ENCODE measurements around the genes C14orf132 and BDKRB1.

DNA sequence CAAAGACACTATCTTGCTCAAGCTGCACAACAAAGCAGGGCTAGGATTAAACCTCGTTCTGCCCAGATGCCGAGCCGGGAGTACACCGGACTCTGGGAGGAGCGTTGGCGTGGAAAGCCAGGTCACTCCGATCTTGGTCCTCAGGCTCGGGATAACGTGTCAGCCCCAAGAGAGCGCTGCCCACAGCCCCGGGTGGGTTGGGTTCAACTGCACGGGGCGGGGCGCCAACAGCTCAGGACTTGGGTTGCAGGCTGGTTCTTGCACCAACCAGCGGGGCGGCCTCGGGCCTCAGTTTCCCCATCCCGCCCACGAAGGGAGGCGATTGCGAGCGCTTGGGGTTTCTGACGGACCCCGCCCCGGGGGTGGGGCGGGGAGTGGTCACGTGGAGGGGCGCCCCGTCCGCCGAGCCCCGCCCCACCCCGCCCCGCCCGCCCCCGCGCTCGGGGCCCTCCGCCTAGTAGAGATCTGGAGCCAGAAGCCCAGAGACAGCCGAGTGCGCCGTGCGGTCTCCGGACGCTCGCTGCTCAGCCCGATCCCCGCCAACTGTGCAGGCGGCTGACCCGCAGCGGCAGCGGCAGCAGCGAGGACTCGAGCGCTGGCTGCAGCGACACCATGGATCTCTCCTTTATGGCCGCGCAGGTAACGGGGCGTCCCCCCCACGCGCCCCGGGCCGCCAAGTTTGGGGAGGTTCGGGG, at the start of gene C14orf132:
Gene C14orf132, plus strand, starts transcription at position 474 of the 695 bp plus-strand sequence.
- PRO-cap, result bidirectional peak, plus-strand start at position 476 of the sequence, minus-strand start at position 350 of the sequence
- RAMPAGE, long total RNA, 2 experiments, result start-site peak on the plus strand in 1 of 2 experiments, centred at position 486 of the sequence, 31 reads per replicate

DNA sequence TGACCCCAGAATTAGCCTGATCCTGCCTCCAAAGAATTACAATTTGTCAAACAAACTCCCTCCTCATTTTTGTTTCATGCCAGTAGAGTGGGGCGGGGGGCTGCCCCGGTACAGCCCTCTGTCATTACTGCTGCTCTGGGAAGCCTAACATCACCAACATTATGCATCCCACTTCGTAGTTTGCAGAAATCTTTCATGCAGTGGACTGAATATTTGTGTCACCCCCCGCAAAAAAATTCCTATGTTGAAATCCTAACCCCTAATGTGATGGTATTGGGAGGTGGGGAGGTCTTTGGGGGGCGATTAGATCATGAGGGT, 58.9 kb downstream of the C14orf132 start:
- PRO-cap, result no peak
- RAMPAGE, long total RNA, 2 experiments, result no peak in any of the 2 experiments

DNA sequence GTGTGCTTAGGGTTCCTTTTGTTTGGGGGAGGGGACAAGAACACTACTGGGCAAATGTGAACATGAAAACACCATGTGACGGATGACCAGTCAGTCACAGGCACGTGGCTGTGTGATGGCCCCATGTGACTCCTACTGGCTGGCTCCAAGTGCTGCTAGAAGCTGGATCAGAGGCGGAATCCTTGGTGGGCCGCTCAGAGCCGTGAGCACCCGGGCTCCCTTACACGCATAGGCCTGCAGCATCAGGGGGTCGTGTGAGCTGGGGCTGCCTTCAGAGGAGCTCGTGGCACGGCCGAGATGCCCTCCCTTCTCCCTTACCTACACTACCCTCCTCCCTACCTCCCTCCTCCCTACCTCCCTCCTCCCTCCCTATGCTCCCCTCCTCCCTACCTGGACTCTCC, 61.0 kb downstream of the C14orf132 start:
- PRO-cap, result no peak
- RAMPAGE, long total RNA, 2 experiments, result no peak in any of the 2 experiments

- PRO-cap, result no peak
- RAMPAGE, long total RNA, 2 experiments, result no peak in any of the 2 experiments
Observed at GRCh38 chr14:96105962-96106769, 67.0 kb downstream of the C14orf132 start.

- PRO-cap, result no peak
- RAMPAGE, long total RNA, 2 experiments, result no peak in any of the 2 experiments
Observed at GRCh38 chr14:96255863-96256480, at the start of gene BDKRB1. BDKRB1 (plus strand) TSS chr14:96256210.

DNA sequence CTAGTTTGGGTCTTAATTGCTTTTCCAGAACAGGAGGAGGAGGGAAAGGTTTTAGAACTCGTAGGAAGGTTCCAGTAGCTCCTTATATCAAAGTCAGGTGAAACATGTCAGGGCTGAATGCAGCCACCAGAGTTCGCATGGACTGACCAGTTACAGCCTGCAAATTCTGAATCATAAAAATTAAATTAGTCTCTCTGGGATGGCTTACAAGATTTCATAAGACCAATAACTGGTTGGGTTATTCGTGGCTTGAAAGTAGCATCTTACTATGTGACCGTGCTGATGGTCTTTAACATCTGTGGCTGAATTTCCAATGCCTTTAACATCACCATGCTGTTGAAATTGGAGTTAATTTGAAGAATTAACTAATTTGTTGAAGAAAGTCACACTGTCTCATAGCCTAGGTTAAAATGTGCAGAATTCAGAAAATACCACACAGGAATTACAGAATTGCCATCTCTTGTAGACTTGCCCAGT, 509 bp downstream of the BDKRB1 start:
- PRO-cap, result no peak
- RAMPAGE, long total RNA, 2 experiments, result no peak in any of the 2 experiments

- PRO-cap, result no peak
- RAMPAGE, long total RNA, 2 experiments, result no peak in any of the 2 experiments
Observed at GRCh38 chr14:96283896-96284453, 28.0 kb downstream of the BDKRB1 start.

- PRO-cap, result no peak
- RAMPAGE, long total RNA, 2 experiments, result no peak in any of the 2 experiments
Observed at GRCh38 chr14:96554228-96554912, 52.2 kb downstream of the PAPOLA start.

DNA sequence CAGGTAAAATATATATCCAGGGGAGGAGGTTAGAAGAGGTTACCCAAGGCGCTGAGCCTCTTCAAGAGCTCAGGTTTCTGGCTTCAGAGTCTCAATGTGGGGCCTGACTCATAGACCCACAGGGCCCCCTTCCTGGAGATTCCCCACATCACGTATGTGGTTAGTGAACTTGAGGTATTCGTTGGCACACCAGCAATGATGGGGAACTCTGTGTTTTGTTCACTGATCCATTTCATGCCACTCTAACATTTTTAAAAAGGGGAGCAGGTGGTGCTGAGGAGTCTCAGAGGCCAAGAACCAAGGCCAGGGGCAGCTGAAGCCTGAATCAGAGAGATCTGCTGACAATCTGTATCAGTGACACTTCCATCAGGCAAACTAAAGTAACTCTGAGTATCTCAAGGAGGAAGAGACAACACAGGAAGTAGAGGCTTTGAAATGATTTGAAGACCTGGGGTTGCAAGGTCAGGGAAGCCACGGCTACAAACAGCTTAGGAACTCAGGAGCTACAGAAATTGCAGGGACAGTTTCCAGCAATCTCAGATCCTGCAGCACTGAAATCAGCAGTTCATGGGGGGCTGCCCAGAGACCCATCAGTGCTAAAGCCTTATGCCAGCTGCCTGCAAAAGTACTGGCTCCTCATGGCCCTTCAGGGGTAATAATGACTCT, 323.5 kb downstream of the VRK1 start:
- PRO-cap, result no peak
- RAMPAGE, long total RNA, 2 experiments, result no peak in any of the 2 experiments

DNA sequence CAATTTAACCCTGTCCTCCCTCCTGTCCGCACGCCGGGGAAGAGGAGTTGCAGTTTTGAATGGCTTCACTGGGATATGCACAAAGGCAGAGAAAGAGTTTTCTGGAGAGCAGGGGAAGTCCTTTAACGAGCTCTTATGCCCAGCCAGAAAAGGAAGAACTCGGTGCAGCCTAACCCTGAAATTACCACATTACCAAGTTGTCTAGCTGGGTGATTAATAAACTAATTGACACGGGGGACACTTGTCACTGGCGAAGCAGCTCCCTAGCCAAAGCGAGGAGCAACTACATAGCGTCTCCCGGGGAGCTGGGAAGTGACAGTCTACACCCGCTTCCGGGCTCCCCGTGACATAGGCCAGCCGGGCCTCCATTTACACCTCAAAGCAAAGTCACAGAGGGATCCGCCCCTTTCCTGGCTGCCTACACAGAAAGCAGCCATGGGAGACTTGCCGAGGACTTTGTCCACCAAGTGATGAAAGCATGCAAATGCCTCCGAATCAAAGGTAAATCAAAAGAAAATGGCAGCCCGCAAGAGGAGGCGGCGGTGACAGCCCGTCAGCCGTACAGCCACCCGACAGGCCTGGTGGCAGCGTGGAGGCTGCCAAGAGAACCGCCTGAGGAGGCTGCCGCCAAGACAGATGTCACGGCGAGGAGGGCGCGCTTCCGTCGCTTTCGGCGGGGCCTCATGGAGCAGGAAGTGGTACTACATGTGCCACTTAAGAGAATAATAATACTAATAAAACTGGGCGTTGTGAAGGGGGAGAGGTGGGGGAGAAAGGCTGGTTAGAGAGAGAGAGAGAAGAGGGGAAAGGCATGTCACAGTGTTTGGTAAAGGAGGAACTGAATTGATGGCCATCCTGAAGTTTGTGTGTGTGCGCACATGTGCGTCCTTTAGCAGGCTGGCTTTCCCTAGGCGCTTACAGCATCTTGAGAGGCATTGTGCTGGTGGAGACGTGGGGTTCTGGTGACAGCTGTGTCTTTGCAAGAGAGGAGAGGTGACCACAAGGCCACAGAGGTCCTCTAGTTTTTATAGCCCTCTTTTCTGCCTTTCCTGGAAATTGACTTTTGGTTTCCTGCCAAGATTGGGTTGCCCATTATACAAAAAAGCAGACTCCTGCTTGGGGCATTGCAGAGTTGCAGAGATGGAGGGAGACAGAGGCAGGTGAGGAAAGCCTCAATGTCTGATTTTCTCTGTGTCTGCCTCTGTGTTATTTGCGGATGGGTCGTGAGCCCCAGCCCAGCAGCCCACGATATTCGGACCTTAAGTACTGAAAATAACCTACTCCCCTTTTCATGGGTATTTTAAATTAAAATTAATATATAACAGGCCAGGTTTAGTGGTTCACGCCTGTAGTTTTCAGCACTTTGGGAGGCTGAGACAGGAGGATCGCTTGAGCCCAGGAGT, 661.7 kb downstream of the VRK1 start:
- PRO-cap, result no peak
- RAMPAGE, long total RNA, 2 experiments, result no peak in any of the 2 experiments

GRCh38 chr14:97702746-97703049, 905.5 kb downstream of the VRK1 start:
- PRO-cap, result no peak
- RAMPAGE, long total RNA, 2 experiments, result no peak in any of the 2 experiments

DNA sequence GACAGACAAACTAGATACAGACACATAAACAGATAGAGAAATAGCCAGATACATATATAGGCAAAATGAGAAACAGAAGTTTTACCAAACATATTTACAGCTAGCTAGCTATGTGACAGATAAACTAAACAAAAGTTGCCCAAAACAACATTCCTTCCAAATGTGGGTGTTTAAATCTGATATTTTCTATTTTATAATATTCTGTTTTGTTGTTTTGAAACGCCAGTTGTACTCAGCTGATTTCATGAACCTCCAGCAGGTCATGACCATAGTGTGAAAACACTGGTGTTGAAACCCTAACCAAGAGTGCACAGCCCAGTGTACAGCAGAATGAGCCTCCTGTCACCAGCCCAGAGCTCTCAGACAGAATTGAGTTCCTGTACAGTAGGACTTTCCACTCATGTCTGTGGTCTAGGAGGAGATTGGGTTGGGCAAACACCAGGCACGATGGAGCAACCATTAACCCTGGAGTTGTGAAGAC, 908.7 kb downstream of the VRK1 start:
- PRO-cap, result no peak
- RAMPAGE, long total RNA, 2 experiments, result no peak in any of the 2 experiments

- PRO-cap, result no peak
- RAMPAGE, long total RNA, 2 experiments, result no peak in any of the 2 experiments
Observed at GRCh38 chr14:98886776-98887591, 385.0 kb downstream of the BCL11B start.

- PRO-cap, result no peak
- RAMPAGE, long total RNA, 2 experiments, result no peak in any of the 2 experiments
Observed at GRCh38 chr14:98984559-98985179, 287.3 kb downstream of the BCL11B start.

GRCh38 chr14:99272978-99273622, 1.1 kb upstream of the BCL11B start:
- PRO-cap, result no peak
- RAMPAGE, long total RNA, 2 experiments, result no peak in any of the 2 experiments

DNA sequence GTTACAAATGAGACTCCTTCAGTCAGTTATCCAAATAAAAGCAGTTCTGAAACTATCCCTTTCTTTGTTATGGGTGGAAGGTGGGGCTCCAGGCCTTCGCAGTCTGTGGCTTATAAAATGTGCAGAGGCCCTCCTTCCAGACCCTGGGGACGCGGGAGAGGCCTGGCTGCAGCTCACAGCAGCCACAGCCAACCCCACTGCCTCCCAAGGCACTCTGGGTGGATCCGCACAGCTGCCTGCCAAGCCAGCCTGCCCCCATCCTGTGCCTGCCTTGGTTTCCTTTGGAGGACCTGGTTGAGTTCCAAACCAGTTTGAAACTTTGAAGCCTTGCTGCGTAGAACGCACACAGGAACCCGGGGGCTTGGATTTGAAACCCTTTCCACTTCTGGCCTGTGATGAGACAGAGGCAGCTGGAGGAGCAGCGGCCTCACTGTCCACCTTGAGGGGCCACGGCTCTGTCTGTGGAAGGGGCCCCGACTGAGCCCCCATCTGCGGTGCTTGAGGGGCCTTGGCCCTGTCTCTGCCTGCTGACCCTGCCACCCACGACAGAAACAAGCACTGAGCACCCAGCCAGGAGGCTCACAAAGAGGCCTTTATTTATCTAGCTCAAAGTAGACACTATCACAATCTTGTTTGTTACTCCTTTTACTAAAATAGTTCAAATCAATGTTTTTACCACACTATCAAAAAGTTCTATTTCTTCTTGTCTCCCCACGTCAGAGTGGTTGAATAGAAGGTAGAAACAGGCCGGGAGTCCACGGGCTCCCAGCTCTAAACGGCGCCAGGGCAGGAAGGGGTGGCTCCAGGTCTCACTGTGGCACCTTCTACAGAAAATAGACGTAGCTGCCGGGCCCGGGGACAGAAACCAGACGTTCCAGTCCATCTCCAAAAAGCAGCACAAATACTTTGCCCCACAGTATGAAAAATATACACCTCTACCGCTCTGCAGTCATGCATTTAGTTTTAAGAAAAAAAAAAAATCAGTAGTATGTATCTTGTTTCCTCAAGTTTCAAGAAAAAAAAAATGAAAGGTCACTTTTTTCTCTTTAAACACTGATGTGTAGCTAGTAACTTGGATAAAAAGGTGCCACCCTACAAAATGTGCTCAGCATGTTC, 30.6 kb downstream of the CCNK start:
- PRO-cap, result no peak
- RAMPAGE, long total RNA, 2 experiments, result no peak in any of the 2 experiments

DNA sequence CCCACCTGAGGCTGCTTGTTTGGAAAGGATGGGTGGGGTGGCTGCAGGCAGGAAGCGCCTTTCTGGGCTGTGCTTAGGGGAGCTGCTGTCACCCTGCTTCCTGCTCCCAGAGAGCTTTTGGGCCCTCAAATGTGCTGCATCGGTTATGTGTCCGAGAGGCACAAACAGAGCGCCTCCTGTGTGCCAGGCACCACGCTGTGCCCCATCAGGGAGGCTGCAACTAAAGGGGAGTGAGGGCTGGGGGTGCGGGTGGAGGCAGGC, 44.2 kb downstream of the CCNK start:
- PRO-cap, result no peak
- RAMPAGE, long total RNA, 2 experiments, result no peak in any of the 2 experiments

DNA sequence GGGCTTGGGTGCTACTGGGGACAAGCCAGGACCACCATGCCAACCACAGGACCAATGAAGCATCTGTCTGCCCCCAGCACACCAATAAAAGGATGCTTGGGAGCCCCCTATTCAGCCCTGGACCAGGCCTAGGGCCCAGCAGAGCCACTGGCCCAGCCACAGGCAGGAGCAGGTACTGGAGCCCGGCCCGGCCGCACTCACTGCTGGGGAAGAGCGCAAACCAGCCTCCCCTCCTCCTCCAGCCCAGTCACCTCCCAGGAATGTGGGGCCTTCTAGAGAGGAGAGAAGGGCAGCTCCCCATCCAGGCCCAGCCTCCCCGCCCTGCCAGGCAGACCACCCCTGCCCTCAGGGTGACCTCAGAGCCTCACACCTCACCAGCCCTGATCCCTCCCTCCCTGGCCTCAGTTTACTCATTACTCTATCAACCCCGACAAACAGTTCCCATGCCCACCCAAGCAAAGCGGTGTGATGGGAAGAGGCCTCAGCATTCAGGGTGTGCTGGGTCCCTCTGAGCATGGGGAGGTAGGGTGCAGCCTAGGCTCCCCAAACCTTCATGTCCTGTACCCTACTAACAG, 56.2 kb downstream of the CCNK start:
- PRO-cap, result no peak
- RAMPAGE, long total RNA, 2 experiments, result no peak in any of the 2 experiments

DNA sequence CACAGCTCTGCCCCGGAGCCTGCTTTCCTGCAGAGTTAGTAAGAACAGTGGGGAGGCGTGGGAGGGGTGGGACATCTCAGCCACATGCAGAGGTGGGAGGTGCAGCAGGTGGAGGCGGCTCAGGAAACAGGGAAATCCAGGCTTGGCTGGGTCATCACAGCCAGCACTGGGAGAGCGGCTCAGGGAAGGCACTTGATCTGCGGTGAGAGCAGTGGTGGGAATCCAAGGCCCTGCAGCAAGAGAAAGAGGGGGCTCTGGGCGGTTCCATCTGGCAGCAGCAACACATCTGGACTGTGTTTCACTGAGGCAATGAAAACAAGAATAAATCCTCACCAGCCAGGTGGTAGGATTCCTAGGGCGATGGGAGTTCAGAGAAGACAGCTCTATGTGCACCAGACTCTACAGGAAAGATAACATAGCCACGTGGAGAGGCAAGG, 57.7 kb downstream of the CCDC85C start:
- PRO-cap, result no peak
- RAMPAGE, long total RNA, 2 experiments, result no peak in any of the 2 experiments

DNA sequence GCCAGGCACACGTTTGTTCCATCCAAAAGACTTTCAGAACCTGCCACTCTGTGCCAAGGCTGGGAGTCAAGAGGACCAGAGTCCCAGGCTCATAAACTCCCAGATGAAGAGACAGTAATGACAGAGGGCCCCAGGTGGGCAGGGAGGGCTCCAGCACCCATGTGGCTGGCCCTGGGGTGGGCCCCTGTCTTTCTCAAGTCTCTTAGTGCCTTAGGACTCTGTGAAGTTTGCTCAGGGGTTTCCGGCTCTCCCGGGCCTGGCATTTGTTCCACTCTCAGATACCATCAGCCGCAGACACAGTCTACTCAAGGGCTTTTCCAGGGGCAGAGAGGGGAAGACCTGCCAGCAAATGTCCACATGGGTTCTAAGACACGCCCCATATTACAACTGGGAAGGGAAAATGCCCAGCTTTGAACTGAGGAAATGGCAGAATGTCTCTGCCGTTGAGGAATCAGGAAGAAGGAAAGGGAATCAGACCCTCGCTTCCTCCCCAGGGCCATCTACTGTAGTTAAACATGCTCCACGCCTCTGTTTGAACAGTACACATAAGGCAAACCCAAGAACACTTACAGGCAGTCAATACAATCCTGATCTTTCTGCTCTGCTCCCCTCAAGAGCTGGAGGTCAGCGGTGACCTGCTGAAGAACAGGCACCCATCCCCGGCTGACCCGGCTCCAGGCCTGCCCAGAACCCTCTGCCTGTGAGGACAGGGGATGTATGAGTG, 7.9 kb downstream of the CCDC85C start:
- PRO-cap, result no peak
- RAMPAGE, long total RNA, 2 experiments, result no peak in any of the 2 experiments